HepG2 (cell line): ENCODE measurements around a stretch of chr16.

GRCh38 chr16:14292051-14292299 lies 220.9 kb downstream of the MRTFB start:
- RRBS, 2 experiments = no CpG with 5 or more reads among the region's 3 CpGs
CAGE:
- cytosol, long polyA minus RNA = no peak
- cytosol, long polyA plus RNA = no peak
- long polyA plus RNA = no peak
- nucleus, long polyA minus RNA = no peak
- nucleus, long polyA plus RNA = no peak

DNA sequence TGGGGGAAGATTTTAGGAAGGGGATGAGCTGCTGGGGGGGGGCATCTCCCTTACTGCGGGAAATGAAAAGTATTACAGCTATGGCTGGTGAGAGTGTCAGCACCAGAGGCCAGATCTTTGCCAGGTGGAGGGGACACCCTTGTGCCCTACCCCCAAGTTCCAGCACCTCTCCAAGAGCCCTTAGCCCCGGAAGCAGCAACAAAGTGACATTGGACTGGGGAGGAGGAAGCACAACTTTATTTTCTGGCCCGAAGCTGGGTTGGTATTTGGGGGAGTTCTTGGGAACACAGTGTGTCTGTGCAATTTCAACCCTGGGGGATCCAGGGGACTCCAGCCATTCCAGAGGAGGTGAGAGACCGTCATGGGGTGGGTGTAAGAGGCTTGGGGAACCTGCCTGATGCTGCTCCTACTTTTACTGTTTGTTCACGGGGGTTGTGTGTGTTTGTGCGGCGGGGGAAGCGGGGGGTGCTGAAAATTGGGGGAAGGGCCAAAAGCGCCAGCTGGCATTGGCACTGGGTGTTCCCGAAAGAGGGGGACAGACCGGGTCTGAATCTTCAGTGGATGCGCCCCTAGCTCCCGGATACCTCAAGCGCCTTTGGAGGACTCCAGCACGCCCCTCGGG lies 230.2 kb downstream of the MRTFB start:
- RRBS, 2 experiments = 1 to 4% methylated on average over 4 to 6 of the region's 16 CpGs
CAGE:
- cytosol, long polyA minus RNA = no peak
- cytosol, long polyA plus RNA = no peak
- long polyA plus RNA = no peak
- nucleus, long polyA minus RNA = no peak
- nucleus, long polyA plus RNA = no peak

DNA sequence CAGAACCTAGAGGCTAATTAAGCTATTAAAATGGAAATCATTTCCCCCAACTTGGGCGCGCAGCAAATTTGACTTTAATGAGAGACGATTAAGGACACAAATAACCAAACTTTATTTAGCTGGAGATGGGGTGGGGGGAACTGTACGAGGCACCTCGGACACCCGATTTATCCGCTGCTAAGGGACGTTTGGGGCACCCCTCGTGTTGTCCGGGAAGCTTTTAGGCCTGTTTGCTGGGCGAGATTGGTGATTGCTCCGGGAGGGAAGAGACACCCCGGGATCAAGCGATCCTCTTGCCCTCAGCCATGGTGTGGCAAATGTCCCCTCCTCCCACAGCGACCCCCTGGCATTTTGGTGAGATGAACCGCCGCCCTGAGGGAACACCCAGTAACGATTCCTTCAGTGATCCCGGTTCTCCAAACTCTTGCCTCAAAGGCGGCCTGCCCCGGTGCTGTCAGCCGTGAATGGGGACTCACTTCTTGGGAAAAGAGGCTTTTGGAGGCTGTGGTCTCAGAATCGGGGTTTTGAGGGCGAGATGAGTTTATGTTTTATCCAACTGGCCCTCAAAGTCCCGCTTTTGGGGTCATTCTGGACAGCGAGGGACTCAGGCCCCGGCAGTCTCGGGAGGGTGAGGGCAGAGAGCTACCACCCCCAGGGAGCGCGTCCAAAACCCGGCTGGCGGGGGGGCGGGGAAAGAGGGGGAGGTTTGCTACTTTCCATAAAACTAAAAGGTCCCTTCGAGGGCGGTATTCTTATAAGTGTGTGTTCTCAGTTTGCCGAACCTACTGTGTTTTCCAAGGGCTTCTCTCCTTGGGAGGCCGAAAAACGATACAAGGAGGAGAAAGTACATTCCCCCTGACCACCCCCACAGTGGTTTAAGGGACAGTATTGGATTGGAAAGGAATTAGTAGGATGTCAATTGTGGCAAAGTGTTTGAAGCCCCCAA lies 232.6 kb downstream of the MRTFB start:
- RRBS, 2 experiments = 31 to 34% methylated on average over 6 to 9 of the region's 38 CpGs
CAGE:
- cytosol, long polyA minus RNA = no peak
- cytosol, long polyA plus RNA = no peak
- long polyA plus RNA = no peak
- nucleus, long polyA minus RNA = no peak
- nucleus, long polyA plus RNA = no peak

DNA sequence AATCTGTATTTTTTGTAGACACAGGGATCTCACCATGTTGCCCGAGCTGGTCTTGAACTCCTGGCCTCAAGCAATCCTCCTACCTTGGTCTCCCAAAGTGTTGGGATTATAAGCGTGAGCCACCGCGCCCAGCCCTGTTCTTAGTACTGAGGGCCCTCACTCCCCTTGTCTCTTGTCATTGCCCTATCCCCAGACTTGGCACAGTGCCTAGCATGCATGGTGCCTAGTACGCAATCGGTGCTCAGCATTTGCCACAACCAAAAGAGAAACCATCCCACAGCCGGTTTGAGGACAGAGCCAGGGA lies 274.2 kb downstream of the MRTFB start:
- RRBS, 2 experiments = no CpG with 5 or more reads among the region's 7 CpGs
CAGE:
- cytosol, long polyA minus RNA = no peak
- cytosol, long polyA plus RNA = no peak
- long polyA plus RNA = no peak
- nucleus, long polyA minus RNA = no peak
- nucleus, long polyA plus RNA = no peak

DNA sequence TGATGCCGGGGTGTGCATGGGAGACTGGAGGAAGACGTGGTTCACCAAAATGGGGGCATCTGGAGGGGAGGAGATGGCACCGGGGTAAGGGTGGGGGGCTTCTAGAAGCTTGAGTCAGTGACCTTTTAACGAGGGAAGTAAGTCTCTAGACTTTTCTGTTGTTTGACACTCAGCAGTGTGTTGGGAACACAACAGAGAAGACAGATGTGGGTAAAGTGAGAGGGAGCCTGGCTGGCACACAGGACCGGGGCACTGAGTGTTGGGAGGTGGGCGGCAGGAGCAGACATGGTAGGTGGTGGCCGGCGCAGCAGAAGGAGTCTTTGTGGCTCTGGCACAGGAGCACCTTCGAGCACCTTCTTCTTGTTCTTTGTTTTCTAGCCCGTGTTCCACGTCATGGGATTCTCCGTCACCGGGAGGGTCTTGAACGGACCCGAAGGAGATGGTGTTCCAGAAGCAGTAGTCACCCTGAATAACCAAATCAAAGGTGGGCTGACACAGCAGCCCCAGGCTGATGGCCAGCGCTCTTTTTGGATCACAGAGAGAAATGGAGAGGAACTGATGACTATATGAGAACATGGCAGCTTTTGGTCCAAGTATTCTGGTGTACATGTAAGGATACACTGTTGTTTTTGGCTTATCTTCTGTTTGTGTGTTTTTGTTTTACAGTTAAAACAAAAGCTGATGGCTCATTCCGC lies 23.5 kb downstream of the NOMO1 start:
- RRBS, 2 experiments = 81 to 98% methylated on average over 1 of the region's 17 CpGs
CAGE:
- cytosol, long polyA minus RNA = no peak
- cytosol, long polyA plus RNA = no peak
- long polyA plus RNA = no peak
- nucleus, long polyA minus RNA = no peak
- nucleus, long polyA plus RNA = no peak

GRCh38 chr16:14894786-14895098 lies 42.5 kb upstream of the NPIPA1 start:
- RRBS, 2 experiments = no CpG with 5 or more reads among the region's 5 CpGs
CAGE:
- cytosol, long polyA minus RNA = no peak
- cytosol, long polyA plus RNA = no peak
- long polyA plus RNA = no peak
- nucleus, long polyA minus RNA = no peak
- nucleus, long polyA plus RNA = no peak

DNA sequence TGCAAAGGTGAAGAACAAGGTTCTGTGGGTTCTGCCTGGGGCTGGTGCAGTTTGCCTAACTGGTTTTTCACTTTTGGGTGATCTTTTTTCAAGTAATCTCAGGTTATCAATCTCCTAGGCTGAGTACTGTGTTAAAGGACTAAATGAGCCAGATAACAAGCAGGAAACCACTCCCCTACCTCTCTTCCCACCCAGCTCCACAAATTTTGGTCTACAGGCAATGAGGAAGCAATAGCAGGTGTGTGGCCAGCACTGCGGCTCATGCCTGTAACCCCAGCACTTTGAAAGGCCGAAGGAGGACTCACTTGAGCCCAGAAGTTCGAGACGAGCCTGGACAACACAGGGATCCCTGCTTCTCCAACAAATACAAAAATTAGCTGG lies 1.9 kb upstream of the NTAN1 start:
- RRBS, 2 experiments = no CpG with 5 or more reads among the region's 4 CpGs
CAGE:
- cytosol, long polyA minus RNA = no peak
- cytosol, long polyA plus RNA = no peak
- long polyA plus RNA = no peak
- nucleus, long polyA minus RNA = no peak
- nucleus, long polyA plus RNA = no peak

DNA sequence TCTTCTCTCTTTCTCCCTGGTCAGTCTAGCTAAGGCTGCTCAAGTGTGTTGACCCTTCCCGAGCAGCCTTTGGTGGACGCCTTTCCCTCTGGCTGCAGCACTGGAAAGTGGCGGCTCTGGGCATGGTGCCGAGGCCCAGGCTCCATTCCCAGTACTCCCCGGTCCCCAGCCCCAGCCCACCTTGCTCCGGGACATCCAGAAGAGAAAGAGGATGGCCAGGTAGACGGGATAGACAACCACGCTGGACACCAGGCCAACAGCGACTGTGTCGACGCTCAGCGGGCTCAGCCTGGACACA lies 33.2 kb upstream of the RRN3 start:
- RRBS, 2 experiments = no CpG with 5 or more reads among the region's 12 CpGs
CAGE:
- cytosol, long polyA minus RNA = no peak
- cytosol, long polyA plus RNA = no peak
- long polyA plus RNA = no peak
- nucleus, long polyA minus RNA = no peak
- nucleus, long polyA plus RNA = no peak

- RRBS, 2 experiments = no CpG with 5 or more reads among the region's 29 CpGs
CAGE:
- cytosol, long polyA minus RNA = no peak
- cytosol, long polyA plus RNA = no peak
- long polyA plus RNA = no peak
- nucleus, long polyA minus RNA = no peak
- nucleus, long polyA plus RNA = no peak
Observed at GRCh38 chr16:15501988-15502900, 67.9 kb downstream of the BMERB1 start.

DNA sequence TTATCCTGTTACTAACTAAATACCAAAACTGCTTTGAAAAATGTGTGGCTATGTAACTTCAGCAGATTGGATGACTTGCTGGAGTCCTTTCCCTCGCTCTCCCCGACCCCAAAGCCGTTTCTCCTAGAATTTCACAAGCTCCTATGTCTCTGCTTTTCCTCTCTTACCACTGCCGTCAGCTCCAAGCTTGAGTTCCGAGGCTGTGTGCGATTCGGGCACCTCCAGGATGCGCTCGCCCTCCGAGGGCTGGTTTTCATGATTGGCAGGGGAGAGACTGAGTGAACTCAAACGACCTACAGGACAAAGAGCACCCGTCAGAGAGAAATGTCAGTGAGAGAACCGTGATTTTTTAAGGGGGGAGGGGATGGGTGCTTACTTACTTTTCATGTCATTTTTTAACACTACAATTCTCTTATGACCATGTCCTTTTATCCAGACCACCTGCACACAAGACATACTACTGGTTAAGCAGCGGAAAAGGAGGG lies 42.7 kb downstream of the MARF1 start:
- RRBS, 2 experiments = no CpG with 5 or more reads among the region's 14 CpGs
CAGE:
- cytosol, long polyA minus RNA = no peak
- cytosol, long polyA plus RNA = no peak
- long polyA plus RNA = no peak
- nucleus, long polyA minus RNA = no peak
- nucleus, long polyA plus RNA = no peak

GRCh38 chr16:15653269-15653744 lies 3.3 kb downstream of the NDE1 start:
- RRBS, 2 experiments = no CpG with 5 or more reads among the region's 4 CpGs
CAGE:
- cytosol, long polyA minus RNA = no peak
- cytosol, long polyA plus RNA = no peak
- long polyA plus RNA = no peak
- nucleus, long polyA minus RNA = no peak
- nucleus, long polyA plus RNA = no peak

DNA sequence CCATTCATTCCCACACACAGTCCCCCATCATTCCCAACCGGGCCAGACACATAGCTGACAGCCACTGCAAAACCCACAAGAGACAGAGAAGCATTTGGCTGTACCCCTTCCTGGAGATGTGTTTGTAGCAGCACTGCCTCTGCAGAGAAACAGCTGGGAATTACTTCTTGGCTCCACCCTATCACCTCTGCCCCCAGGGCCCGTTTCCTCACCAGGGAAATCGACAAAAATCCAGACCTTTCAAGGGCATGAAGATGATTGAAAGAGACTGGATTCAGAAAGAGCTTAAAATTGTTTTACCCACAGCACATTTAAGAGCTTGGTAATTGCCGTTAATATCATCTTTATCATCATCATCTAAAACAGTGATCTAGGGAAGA lies 46.3 kb downstream of the MYH11 start:
- RRBS, 2 experiments = no CpG with 5 or more reads among the region's 4 CpGs
CAGE:
- cytosol, long polyA minus RNA = no peak
- cytosol, long polyA plus RNA = no peak
- long polyA plus RNA = no peak
- nucleus, long polyA minus RNA = no peak
- nucleus, long polyA plus RNA = no peak

DNA sequence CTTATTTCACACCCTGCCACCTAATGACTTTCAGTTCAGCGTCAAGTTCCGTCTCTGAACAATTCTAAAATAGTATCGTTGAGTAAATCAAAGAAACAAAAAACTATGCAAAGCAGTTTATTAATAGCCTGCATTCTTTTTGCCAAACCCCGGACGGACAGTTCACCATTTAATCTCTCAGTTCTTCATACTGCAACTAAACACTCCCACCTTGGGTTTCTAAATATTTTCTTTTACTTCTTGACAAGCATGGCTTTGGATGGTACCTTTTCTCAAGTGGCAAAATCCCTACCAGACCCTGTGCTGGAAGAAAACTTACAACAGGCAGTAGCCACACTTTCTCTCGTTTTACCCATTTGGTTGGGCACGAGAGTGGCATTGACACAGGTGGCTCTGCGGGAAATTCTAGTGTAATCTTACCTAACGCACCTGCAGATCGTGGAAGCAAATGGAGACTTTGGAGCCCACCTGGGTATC lies 1.1 kb downstream of the MYH11 start:
- RRBS, 2 experiments = no CpG with 5 or more reads among the region's 10 CpGs
CAGE:
- cytosol, long polyA minus RNA = no peak
- cytosol, long polyA plus RNA = no peak
- long polyA plus RNA = no peak
- nucleus, long polyA minus RNA = no peak
- nucleus, long polyA plus RNA = no peak

GRCh38 chr16:15950056-15950291 lies 558 bp downstream of the ABCC1 start:
- RRBS, 2 experiments = no CpG with 5 or more reads among the region's 8 CpGs
CAGE:
- cytosol, long polyA minus RNA = no peak
- cytosol, long polyA plus RNA = no peak
- long polyA plus RNA = no peak
- nucleus, long polyA minus RNA = no peak
- nucleus, long polyA plus RNA = no peak

GRCh38 chr16:16032897-16033240 lies 83.5 kb downstream of the ABCC1 start:
- RRBS, 2 experiments = no CpG with 5 or more reads among the region's 5 CpGs
CAGE:
- cytosol, long polyA minus RNA = no peak
- cytosol, long polyA plus RNA = no peak
- long polyA plus RNA = no peak
- nucleus, long polyA minus RNA = no peak
- nucleus, long polyA plus RNA = no peak

DNA sequence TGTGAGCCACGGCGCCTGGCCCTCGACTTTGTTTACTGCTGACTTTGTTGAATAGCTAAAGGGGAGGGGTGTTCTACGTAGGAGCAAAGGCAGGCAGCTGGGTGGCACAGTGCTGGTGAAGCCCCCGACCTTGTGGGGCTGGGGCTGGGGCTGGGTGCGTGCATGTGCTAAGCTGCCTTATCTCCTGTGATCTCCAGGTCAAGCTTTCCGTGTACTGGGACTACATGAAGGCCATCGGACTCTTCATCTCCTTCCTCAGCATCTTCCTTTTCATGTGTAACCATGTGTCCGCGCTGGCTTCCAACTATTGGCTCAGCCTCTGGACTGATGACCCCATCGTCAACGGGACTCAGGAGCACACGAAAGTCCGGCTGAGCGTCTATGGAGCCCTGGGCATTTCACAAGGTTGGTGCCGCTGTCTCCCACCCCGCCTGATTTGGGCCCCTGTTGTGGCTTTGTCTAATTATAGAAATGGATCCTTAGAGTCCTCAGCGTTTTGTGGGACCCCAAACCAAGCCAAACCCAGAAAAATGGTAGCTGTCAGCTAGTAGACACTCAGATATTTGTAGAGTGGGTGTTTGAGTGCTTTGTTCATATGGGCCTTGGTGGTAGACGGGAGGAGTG lies 112.0 kb downstream of the ABCC6 start:
- RRBS, 2 experiments = no CpG with 5 or more reads among the region's 19 CpGs
CAGE:
- cytosol, long polyA minus RNA = no peak
- cytosol, long polyA plus RNA = no peak
- long polyA plus RNA = no peak
- nucleus, long polyA minus RNA = no peak
- nucleus, long polyA plus RNA = no peak

DNA sequence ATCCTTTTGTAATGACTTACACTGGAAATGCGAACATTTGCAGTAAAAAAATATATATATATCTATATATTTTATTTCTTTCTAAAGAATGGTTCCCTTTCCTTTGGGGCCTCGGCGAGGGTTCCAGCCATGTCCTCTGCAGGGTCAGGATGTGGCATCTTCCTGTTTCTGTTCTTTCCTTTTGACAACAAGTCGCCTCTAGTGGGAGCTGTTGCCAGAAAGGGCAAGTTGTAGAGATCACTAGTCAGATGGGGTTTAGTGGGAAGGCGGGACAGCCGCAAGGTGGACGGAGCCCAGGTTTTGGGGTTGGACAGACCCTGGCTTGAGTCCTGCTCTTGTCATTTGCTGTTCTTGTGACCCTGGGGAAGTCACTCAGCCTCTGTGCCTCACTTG lies 80.3 kb downstream of the ABCC6 start:
- RRBS, 2 experiments = no CpG with 5 or more reads among the region's 7 CpGs
CAGE:
- cytosol, long polyA minus RNA = no peak
- cytosol, long polyA plus RNA = no peak
- long polyA plus RNA = no peak
- nucleus, long polyA minus RNA = no peak
- nucleus, long polyA plus RNA = no peak

- RRBS, 2 experiments = 2 to 5% methylated on average over 6 of the region's 22 CpGs
CAGE:
- cytosol, long polyA minus RNA = no peak
- cytosol, long polyA plus RNA = no peak
- long polyA plus RNA = no peak
- nucleus, long polyA minus RNA = no peak
- nucleus, long polyA plus RNA = no peak
Observed at GRCh38 chr16:17108334-17109006, 362.3 kb downstream of the XYLT1 start.

GRCh38 chr16:17205479-17206180 lies 265.1 kb downstream of the XYLT1 start:
- RRBS, 2 experiments = 0% methylated on average over 2 of the region's 7 CpGs; no CpG with 5 or more reads in 1 of the 2 experiments
CAGE:
- cytosol, long polyA minus RNA = no peak
- cytosol, long polyA plus RNA = no peak
- long polyA plus RNA = no peak
- nucleus, long polyA minus RNA = no peak
- nucleus, long polyA plus RNA = no peak

- RRBS, 2 experiments = no CpG with 5 or more reads among the region's 10 CpGs
CAGE:
- cytosol, long polyA minus RNA = no peak
- cytosol, long polyA plus RNA = no peak
- long polyA plus RNA = no peak
- nucleus, long polyA minus RNA = no peak
- nucleus, long polyA plus RNA = no peak
Observed at GRCh38 chr16:17224721-17225779, 245.7 kb downstream of the XYLT1 start.